Glomerular endothelial cell (primary cell): ENCODE measurements around the genes SLC22A4, SLC22A5 and IL4.

- RAMPAGE, long total RNA: no peak
Observed at GRCh38 chr5:131382879-131383447, 119.1 kb downstream of the CDC42SE2 start.

GRCh38 chr5:131390701-131391311 is 127.0 kb downstream of the CDC42SE2 start:
- RAMPAGE, long total RNA: no peak

- RAMPAGE, long total RNA: no peak
Observed at GRCh38 chr5:131575101-131576125, 59.6 kb downstream of the RAPGEF6 start.

DNA sequence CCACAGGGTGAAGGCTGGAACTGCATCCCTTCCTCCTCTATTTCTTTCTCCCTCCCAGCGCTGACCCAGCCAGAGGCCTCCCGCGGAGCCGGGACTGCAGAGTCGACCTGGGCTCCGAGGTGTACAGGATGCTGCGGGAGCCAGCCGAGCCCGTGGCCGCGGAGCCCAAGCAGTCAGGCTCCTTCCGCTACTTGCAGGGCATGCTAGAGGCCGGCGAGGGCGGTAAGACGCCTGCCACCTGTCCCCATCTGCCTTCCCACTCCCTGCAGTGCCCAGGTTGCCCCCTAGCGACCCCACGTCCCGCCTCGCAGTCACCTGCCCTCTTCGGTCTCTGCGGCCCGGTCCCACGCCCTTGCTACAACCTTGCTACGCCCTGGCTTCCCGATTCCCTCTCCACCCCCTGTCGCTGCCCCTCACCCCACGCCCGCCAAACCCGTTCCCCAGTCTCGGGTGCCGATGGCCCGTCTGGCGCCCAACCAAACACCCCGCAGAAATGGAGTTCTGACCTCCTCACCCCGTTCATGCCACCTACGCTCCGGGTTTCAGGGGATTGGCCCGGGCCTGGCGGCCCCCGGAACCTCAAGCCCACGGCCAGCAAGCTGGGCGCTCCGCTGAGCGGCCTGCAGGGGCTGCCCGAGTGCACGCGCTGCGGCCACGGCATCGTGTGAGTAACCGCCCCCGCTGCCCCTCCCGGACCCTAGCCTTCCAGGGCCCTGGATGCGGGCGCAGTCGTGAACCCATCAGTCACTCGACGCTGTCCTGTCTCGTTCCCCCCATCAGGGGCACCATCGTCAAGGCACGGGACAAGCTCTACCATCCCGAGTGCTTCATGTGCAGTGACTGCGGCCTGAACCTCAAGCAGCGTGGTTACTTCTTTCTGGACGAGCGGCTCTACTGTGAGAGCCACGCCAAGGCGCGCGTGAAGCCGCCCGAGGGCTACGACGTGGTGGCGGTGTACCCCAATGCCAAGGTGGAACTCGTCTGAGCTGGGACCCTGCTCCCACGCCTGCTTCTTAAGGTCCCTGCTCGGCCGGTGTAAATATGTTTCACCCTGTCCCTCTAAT is 14.1 kb downstream of the PDLIM4 start:
- RAMPAGE, long total RNA: no peak

GRCh38 chr5:132294327-132294685 is at the start of gene SLC22A4:
Gene SLC22A4 (plus strand): TSS chr5:132294394.
- RAMPAGE, long total RNA: no peak

DNA sequence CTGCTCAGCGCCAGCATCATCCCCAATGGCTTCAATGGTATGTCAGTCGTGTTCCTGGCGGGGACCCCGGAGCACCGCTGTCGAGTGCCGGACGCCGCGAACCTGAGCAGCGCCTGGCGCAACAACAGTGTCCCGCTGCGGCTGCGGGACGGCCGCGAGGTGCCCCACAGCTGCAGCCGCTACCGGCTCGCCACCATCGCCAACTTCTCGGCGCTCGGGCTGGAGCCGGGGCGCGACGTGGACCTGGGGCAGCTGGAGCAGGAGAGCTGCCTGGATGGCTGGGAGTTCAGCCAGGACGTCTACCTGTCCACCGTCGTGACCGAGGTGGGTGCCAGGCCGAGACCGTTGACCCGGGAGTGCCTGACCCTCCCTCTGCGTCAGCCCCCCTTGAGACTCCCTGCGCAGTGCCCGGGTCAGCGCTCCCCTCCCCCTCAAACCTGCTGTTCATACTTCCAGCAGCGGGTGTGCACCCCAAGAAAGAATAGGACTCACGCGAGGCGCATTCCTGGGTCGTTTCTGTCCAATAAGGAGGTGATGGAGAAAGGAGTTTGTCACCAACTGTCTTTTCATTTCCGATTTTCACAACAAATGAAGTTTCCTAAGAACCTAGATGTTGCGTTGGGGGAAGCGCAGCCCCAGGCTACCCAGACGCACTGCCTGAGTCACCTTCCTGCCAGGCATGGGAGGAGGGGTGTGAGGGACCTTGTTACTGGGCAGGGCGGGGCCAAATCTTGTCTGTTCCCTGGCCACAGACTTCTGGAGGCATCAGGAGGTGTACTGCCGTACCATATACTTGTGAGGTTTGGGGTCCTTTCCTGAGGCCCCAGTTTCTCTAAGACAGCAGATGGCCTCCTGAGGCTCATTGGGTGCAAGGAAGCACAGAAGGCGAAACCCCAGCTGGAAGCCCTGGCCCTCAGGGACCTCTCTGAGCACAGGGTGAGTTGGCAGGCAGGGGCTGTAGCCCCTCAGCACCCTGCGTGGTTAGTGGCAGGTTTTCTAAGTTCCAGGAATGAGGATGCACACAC is 804 bp downstream of the SLC22A4 start:
- RAMPAGE, long total RNA: no peak

- RAMPAGE, long total RNA: no peak
Observed at GRCh38 chr5:132297932-132298766, 4.0 kb downstream of the SLC22A4 start.

DNA sequence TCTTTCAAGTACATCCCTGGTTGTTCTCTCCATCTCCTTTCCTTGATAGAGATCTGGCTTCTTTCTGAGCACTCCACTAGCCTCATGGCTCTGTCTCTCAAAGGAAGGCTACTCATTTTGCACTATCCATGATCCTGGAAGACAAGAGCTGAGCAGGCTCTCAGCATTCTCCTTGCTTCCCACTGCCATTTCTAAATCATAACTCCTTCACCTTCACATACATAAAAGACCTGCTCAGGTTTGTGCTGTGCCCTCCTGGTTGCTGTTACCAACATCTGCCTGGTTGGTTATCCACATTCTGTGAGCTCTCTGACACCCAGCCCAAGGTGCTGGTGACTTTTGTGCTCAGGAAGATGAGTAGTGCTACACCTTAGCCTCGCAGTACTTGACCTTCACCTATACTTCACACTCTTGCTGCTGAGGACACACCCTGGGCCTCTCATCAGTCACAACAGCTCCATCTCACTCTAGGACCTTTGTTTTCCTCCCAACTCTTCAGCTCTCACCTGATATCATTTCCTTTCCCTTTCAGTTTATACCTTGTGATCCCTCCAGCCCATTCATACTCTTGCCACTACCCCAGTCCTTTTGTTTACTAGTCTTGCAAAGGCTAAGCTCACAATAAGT is 10.8 kb upstream of the SLC22A5 start:
- RAMPAGE, long total RNA: no peak

- RAMPAGE, long total RNA: no peak
Observed at GRCh38 chr5:132369190-132370329, at the start of gene SLC22A5. Gene SLC22A5 (plus strand): TSS chr5:132369710.

DNA sequence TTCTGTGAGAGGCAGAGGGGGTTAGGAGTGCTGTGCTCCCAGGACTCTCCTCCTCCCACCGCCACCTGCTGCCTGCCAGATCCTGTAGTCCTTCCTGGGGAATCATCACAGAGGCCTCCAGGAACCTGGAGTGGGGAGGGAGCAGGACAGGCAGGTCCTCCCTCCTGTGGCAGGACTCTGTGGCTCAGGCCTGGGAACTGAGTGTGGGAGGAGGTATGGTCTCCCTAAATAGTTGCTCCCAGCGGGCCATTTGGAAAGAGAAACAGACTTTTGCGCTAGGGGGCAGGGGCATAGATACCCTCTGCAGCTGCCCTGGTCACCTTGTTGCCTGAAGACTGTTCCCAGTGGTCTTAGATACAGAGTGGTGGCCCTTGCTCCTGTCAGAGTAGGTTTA is 55.5 kb downstream of the SLC22A5 start:
- RAMPAGE, long total RNA: no peak

GRCh38 chr5:132442532-132443139 is 47.9 kb downstream of the IRF1 start:
- RAMPAGE, long total RNA: no peak

- RAMPAGE, long total RNA: no peak
Observed at GRCh38 chr5:132446658-132447014, 43.9 kb downstream of the IRF1 start.

- RAMPAGE, long total RNA: no peak
Observed at GRCh38 chr5:132467515-132468278, 22.9 kb downstream of the IRF1 start.

GRCh38 chr5:132477921-132478307 is 12.7 kb downstream of the IRF1 start:
- RAMPAGE, long total RNA: no peak

- RAMPAGE, long total RNA: no peak
Observed at GRCh38 chr5:132486841-132487352, 3.7 kb downstream of the IRF1 start.

DNA sequence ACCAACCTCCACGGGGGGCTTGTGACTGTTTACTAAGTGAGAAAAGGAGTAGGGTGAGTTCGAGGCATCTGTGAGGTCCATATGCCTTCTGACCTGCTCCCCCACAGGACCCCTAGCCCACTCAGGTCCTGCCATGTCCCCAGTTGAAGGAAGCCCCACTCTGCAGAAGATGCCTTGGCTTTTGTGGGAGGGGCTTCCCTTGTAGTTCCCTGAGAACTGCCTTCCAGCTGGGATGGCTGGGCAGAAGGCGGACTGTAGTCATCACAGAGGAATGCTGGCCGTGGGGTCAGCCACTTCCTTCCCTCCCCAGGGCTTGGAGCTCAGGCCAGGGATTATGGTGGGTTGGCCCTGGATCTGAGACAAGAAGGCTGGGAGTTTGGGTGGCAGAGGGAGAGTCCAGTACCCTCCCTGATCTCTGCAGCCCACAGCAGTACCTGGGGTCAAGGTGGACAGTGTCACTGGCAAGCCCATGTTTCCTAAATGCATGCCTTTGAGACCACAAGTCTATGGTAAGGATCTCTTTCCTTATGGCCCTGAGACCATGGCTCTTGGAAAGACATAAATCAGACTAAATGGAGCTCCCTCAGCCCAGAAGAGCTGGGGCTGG is 7.1 kb upstream of the IRF1 start:
- RAMPAGE, long total RNA: no peak

DNA sequence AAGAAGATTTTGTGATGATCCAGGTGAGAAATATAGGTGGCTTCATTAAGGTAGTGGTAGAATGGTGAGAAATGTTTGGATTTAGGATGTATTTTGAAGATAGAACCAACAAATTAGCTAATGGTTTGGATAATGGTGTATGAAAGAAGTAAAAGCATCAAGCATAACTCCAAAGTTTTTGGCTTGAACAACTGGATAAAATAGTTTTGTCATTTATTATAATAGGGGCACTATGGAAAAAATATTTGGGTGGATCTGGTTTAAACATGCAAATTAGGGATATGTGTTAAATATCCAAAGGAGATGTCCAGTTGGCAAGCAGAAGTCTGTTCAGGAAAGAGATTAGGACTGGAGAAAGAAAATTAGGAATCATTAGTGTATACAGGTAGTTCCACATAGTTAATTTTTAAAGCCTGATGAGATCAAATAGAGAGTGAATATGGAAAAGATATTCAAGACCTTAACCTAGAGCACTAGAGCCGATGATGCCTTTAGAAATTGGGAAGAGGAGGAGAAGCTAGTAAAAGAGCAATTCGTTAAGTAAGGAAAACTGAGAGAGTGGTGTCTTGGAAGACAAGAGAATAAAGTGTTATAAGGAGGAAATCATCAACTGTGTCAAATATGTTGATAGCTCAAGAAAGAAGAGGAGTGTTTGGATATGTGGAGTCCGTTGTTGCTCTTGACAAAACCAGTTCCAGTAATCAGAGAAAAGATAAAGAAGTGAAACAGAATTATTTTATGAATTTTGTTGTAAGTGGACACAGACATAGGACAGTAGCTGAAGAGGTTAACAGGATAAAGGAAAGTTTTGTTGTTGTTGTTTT is 5.8 kb downstream of the RAD50 start:
- RAMPAGE, long total RNA: no peak

DNA sequence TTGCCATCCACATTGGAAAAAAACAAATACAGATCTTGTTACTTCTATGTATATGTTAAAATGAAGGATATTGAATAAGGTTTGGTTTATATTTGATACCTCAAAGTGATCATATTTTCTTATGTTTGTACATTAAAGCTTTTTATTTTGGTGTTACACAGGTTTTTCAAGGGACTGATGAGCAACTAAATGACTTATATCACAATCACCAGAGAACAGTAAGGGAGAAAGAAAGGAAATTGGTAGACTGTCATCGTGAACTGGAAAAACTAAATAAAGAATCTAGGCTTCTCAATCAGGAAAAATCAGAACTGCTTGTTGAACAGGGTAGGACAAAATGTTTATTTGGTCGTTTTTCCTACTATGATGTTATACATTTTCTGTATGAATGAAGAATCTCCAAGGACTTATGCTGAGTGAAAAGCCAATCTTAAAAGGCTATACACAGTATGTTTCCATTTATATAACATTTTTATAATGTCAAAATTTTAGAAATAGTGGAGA is 31.0 kb downstream of the RAD50 start:
- RAMPAGE, long total RNA: no peak

- RAMPAGE, long total RNA: no peak
Observed at GRCh38 chr5:132673905-132674606, at the start of gene IL4. Gene IL4 (plus strand): TSS chr5:132673989.

- RAMPAGE, long total RNA: no peak
Observed at GRCh38 chr5:132819355-132819946, 6.3 kb downstream of the SOWAHA start.